Melanocyte of skin (primary cell): ENCODE measurements around the genes NUP58 and MTIF3.

GRCh38 chr13:24261594-24261909 lies 47.8 kb upstream of the C1QTNF9 start:
- CAGE, long polyA plus RNA, 2 experiments = no peak in any of the 2 experiments

DNA sequence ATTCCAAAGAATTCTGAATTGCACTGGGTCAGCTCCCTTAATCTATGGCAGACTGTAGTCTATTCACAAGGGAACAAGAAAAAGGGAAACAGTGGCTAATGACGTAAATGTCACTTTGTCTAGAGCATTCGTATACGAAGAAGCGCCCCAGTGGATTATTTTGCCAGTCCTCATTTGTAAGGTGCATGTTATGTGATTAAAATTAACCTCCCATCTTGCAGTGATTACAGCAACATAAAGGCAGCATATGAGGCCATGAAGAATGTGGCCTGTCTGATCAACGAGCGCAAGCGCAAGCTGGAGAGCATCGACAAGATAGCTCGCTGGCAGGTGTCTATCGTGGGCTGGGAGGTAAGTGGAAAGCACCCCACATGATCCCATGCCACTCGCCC lies 14.9 kb upstream of the C1QTNF9 start:
- CAGE, long polyA plus RNA, 2 experiments = no peak in any of the 2 experiments

DNA sequence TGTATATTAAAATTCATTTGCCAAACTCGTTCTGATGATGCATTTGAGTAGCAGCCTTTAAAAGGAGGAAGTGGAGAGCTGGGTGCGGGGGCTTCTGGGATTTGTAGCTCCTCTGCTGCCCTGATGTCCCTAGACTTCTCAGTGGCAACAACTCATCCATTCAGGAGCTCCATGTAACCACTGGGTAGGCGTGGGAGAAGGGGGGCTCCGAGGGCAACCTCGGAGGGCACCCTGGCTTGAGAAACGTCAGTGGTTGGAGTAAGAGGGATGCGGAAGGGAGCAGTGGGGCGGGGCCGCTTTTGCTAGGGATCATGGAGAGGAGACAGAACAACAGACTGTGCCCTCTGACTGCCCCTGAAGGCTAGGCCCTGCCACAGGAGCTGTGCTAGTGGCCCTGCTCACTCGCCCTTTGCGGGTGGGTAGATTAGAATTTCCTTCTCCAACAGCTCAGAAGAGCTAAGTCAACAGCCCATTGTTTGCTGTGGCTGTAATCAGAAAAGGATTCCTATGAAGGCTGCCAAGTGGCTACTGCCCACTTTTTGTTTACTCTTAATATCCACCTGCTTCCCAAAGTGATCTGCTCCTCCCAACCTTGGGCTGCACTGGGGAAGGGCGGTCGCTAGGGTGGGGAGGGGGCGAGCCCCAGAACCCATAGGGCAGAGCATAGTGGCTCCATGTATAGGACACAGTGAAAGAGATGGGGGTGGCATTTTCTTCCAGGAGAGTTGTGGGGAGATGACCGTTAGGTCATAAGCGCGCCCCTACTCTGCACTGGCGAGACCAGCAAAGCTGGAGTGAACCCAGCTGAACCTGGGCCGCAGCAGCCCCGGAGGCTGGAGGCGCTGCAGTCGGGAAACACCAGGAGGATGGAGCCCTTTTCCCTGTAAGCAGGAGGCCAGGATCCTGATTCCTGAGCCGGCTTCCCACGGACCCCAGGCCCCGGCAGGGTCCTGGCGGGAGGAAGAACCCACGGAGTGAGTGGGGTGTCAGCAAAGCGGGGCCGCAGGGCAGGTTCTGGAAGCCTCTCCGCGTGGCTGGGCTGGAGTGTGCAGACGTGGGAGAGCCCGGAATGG lies 2.0 kb upstream of the C1QTNF9 start:
- CAGE, long polyA plus RNA, 2 experiments = no peak in any of the 2 experiments

- CAGE, long polyA plus RNA, 2 experiments = no peak in any of the 2 experiments
These were observed 53.1 kb upstream of the ATP12A start for GRCh38 chr13:24627066-24627570.

DNA sequence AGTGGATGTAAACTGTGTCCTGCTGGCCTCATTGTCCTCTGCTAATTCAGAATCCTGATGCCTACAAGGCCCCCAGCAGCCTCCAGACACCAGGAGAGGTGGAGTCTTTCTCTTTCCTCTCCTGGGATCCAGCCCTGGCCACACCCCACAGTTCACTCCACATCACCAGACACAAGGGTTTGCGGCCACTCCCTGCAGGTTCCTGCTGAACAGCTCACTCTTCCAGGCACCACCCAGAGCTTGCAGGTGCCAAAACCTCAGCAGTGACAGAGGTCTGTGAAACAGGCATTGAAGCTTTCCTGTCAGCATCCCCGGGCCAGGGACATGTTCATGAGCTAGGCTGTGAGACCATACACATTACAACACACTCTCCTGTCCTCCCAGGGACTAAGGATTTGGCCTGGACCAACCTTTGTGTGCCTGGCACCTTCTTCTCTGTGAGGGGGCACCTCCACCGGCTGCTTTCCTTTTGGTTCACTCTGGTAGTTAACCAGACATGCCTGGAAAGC lies 11.2 kb upstream of the ATP12A start:
- CAGE, long polyA plus RNA, 2 experiments = no peak in any of the 2 experiments

GRCh38 chr13:24956734-24957551 lies 34.3 kb upstream of the CENPJ start:
- CAGE, long polyA plus RNA, 2 experiments = no peak in any of the 2 experiments

GRCh38 chr13:24968033-24968622 lies 45.5 kb upstream of the CENPJ start:
- CAGE, long polyA plus RNA, 2 experiments = no peak in any of the 2 experiments

DNA sequence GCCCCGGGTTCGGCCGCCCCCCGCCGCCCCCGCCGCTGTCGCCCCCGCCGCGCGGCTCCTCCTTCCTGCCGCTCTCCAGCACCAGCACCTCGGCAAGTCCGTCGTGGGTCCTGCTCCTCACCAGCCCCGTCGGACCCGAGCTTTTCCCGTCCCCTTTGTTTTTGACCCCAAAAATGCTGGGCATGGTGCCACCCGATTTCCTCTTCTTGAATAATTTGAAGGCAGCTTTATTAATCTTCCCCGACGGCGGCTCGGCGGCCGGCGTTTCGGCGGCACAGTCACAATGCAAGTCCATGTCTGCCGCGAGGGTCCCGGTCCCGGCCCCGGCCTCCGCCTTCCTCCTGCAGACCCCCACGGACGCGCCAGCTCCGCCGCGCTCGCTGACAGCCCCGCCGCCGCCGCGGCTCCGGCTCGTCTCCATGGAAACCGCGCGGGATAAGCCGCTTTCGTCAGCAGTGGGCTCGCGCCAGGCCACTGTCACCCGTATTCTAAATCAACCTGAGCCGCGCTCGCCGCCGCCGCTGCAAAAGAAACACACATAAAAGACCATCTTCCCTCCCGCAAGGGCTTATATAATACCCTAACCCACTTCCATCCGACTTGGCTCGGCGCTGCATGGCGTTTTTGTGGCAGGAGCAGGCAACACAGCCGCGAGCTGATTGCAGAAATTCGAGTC lies 751 bp downstream of the AMER2 start:
- CAGE, long polyA plus RNA, 2 experiments = no peak in any of the 2 experiments

- CAGE, long polyA plus RNA, 2 experiments = start-site peak on the plus strand in 1 of 2 experiments, at chr13:25301624-25301665 at its widest, 41 to 227 reads per replicate
These were observed at the start of gene NUP58 for GRCh38 chr13:25301209-25302530. NUP58 (plus strand) TSS chr13:25301625.

GRCh38 chr13:25311621-25312460 lies 10.4 kb downstream of the NUP58 start:
- CAGE, long polyA plus RNA, 2 experiments = no peak in any of the 2 experiments

DNA sequence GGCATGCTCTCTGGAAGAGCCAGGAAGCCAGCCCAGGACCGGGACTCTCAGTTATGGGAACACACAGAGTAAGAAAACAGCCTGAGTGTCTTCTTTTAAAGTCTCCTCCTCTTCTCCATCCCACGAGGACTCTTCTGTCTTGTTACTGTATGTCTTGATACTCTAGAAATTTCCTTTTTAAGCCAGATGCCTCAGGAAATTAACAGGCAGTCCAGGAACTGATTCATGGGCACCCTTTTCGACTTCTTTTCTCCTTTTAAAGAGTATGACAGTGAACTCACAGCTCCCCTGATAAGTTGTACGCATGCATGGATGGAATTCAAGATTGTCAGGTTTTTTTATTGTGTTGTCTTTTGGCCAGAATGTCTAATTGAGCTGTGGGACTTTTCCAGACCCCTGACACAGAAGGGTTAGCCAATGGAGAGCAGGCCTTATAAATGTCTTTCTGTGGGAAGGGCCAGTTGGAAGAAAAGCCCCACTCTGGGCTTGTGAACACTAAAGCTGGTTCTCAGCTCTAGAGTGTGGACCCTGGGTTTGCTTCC lies 33.5 kb downstream of the SHISA2 start:
- CAGE, long polyA plus RNA, 2 experiments = no peak in any of the 2 experiments

GRCh38 chr13:26220433-26221076 lies 1.6 kb downstream of the RNF6 start:
- CAGE, long polyA plus RNA, 2 experiments = no peak in any of the 2 experiments

DNA sequence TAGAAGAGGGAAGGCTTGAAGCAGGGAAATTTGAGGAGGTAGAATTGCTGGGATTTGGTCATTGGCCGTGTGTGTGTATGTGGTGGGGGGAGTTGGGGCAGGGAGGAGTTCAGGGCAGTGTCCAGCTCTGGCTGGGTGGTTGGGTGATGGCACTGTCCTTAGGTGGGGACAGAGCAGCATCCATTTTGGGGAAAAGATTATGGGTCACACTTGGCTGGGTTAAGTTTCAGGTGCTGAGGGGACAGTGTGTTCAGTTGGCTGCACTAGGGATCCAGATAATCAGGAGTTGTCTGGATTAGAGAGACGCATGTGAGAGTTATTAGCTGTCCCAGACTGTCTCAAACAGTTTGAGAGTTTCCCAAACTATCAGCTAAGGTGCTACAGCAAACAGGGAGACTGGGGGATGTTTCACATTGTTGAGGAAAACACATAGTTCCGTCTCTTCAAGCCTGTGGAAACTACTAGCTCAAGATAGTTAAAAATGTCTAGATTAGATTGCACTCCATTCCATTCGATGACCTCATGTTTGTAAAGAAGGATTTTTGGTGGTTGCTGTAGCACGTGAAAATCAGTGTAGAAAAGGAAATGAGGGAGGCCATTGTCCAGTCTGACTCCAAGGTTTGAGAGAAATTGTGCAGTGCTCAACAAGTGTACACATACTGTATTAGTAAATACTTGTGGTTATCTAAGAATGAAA lies 3.9 kb downstream of the WASF3 start:
- CAGE, long polyA plus RNA, 2 experiments = no peak in any of the 2 experiments

- CAGE, long polyA plus RNA, 2 experiments = no peak in any of the 2 experiments
These were observed 169.7 kb upstream of the GPR12 start for GRCh38 chr13:26930232-26930738.

DNA sequence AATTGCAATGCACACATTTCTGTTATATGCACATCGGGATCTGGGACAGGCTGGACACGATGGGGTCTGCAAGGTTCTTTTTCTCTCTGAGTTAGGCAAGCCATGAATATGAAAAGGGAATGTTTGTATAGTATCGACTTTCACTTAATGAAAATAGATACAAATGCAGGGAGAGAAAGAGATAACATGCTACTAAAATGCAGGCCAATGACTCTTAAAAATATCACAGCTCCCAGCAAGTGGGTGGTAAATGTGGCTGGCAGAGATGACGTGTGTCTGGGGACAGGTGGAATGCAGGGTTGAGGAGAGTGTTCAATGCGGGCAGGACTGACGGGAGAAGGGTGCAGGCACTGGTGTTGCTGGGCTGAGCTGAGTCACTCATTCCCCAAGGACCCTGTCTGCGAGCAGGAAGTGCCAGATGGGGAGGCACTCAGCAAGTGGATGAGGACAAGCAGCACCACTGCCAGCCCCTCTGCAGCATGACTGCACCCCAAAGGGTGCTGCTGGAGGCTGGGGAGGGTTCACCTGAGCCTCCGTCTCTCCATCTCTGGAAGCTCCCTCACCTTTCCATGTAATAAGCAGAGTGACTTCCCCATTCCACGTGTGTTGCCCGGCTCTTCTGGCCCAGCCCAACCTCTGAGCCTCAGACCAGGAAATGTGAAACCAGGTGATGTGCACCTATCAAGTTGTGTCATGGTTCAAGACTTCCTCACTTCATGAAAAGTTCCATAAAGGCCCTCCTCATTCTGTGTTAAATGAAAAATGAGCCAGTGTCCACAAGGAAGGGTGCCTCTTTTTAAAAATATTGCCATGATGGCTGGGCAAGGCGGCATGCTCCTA lies 204.2 kb upstream of the GPR12 start:
- CAGE, long polyA plus RNA, 2 experiments = no peak in any of the 2 experiments

DNA sequence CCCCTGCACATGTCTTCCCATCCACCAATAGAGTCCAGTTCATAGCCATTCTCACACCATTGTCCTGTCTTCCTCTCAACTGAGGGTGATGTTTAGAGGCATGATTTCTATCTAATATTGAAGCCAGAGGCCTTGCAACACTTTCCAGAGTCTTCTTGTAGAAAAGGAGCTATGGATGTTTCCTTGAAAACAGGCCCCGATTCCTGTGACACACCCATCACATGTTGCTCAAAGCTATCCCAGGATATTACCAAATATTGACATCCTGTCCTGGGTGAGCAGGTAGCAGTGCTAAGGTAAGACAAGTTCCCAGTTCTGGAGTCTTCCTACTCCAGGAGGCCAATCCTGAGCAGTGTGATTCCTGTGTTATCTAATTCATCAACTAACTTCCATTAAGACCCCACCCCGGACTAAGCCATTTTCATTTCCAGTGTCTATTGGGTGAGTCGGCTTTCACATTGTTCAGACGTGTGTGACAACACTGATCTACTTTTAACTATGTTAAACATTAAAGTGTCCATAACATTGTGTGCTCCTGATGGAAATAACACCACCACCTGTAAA lies 201.1 kb downstream of the USP12 start:
- CAGE, long polyA plus RNA, 2 experiments = no peak in any of the 2 experiments

DNA sequence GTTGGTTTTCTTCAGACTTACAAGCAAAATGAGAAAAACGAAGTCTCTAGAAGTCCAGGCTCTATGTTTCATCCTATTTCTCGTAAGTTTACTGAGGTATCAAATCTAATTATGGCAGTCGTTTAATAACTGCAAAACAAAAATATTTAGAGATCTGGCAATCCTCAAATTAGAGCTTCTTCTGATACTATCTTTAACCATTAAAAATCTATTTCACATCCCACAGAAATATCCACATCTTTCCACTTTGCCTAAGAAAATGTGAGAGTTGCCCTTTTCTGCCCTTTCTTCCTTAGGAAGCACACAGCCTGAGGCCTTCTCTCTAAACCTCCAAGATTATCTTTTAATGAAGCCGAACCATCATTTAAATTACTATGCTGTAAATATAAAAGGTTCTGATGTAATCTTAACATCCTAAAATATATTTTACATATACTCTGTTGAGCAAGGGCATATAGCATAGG lies 17.7 kb downstream of the USP12 start:
- CAGE, long polyA plus RNA, 2 experiments = no peak in any of the 2 experiments

DNA sequence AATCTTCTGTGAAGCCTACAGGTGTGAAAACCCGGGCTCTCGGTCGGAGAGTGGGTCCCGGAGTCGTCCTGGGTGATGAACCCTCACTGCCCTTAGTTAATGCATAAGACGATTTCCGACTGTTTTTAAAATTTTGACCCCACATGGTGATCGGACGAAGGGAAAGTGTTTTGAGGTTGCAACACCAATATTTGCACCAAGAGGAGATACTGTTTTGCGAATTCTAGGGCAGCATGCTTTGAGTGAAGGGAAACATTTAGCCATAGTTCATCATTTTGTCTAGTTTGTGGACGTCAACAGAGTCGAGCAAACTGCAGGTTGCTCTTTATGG lies 681 bp downstream of the RPL21 start:
- CAGE, long polyA plus RNA, 2 experiments = no peak in any of the 2 experiments

DNA sequence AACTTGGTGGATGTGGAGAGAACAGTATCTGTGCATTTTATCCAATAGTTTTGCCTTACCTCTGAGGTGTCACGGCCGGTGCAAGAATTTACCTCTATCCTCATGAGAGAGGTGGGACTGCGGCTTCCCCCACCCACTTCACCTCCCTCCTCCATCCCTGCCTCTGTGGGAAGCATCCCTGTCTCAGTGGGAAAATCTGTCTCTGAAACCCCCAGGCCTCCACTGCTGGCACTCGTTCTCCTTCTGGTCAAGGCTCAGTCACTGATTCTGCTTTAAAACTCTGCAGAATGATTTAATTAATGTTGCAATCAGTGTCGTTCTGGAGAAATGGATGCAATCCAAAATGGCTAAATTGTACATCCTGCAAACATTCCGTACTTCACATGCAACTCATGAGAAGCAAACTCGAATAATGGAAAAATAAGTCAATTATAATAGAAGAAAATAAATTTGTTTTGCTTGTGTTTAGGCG lies 5.5 kb downstream of the RASL11A start:
- CAGE, long polyA plus RNA, 2 experiments = no peak in any of the 2 experiments

GRCh38 chr13:27449624-27450785 lies at the start of gene MTIF3:
MTIF3 (minus strand) TSS chr13:27450564.
- CAGE, long polyA plus RNA, 2 experiments = start-site peak on the minus strand in 1 of 2 experiments, at chr13:27450143-27450616 at its widest, 22 to 58 reads per replicate